Adrenal gland (tissue), 7 donors: ENCODE measurements around a stretch of chr3.

DNA sequence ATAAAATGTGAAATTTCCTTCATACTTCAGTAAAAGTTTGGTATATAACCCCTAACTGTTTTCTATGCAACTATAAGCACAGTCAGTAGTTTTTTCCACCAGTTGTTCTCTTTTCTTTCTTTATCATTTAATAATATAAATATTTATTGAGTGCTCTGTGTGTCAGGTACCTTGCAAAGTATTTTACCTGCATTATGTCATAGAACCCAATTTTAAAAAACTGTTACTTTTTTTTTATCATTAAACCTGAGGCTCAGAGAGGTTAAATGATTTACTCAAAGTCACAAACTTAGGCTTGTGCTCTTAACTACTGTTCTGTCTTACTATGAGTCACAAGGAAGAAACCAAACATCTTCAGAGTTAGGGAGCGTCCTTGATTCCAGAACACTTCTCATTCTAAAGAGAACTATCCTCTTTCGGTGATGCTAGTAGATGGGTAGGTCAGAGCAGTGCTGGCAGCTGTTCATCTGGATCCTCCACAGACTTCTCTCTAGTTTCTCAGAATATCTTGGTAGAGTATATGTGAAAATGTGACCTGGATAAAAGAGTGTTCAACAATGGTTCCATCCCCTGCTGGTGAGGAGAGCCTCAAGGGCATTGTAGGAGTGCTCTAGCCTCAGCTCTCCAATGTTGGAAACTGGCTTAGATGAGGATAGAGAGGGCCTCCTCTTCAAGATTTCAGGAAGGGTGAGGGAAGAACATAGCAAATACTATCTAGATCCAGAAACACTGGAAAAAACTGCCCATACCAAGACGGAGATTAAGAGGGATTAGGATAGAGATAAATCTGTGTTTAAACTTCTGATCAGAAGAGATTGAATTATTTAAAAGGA is 3.3 kb downstream of the ARL6IP5 start:
- PRO-cap, 3 experiments: peak in 1 of 3 experiments; most common plus-strand start position 428 of the sequence (in 1); most common minus-strand start position 325 of the sequence (in 1)
- RAMPAGE, long total RNA, 4 experiments: no peak in any of the 4 experiments
- RRBS: no CpG with 5 or more reads among the region's 3 CpGs

GRCh38 chr3:69198292-69198707 is 75.9 kb upstream of the LMOD3 start:
- PRO-cap, 3 experiments: no peak in any of the 3 experiments
- RAMPAGE, long total RNA, 4 experiments: no peak in any of the 4 experiments
- RRBS: no CpG with 5 or more reads among the region's 5 CpGs

DNA sequence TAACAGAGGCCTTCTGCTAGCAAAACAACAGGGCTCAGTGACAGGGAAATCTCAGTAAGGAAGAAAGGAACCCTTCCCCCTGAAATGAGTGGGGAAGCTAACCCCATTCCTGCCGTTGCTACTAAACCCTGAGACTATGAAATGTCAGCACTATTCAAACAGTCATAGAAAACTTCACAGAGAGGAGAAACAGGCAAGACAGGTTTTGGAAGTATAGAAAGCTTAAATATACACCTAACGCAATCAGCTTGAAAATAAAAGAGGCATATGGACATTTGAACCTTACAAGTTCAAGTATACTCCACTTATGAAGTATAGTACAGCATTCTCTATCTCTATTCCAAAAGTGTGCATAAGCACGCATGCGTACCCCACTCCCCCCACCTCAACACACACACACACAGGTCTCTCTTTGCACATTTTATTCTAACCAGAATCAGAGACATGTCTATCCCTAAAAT is 17.6 kb upstream of the FRMD4B start:
- PRO-cap, 3 experiments: no peak in any of the 3 experiments
- RAMPAGE, long total RNA, 4 experiments: no peak in any of the 4 experiments
- RRBS: no CpG with 5 or more reads among the region's 4 CpGs

GRCh38 chr3:69444881-69445531 is 59.1 kb upstream of the FRMD4B start:
- PRO-cap, 3 experiments: no peak in any of the 3 experiments
- RAMPAGE, long total RNA, 4 experiments: no peak in any of the 4 experiments
- RRBS: no CpG with 5 or more reads among the region's 13 CpGs

DNA sequence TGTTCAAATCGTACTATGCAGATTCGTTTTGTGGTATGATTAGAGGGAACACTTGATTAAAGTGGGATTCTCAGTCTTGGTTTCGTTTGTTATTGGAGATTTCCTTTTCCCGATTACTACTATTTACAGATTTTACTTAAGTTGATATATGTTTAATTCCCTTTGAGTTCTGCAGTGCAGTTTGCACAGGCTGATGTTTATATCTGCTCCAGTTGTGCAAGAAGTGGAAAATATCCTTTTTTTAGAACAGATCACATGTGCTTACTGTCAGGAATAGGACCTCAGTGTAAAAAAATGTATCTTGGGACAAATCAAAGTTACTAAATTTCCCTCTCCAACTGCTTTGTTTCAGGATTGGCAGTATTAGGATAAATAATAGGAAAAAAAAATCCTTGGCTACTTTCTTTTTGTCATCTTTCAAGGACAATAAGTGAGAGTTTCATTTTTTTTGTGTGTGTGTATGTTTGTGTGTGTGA is 6.8 kb downstream of the MITF start:
- PRO-cap, 3 experiments: no peak in any of the 3 experiments
- RAMPAGE, long total RNA, 4 experiments: no peak in any of the 4 experiments
- RRBS: no CpG with 5 or more reads among the region's 4 CpGs

DNA sequence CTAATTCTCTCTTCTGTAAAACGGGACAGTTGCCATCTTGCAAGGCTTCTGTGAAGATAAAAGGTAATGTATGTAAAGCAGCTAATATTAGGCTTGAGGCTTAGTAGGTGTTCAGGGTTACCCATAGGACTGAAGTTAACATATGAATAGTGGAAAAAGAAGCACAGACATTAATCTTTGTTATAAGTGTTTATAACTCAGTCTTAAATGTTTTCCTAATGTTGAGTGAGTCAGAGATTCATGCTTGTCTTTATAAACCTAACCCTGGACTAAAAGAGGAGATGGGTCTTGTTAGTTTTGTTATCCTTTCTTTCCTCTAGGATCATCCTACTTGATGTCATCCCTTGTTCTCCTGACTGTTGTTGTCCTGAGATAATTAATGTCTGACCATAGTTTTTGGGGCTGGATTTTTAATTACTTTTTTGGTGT is 8.2 kb downstream of the MITF start:
- PRO-cap, 3 experiments: no peak in any of the 3 experiments
- RAMPAGE, long total RNA, 4 experiments: no peak in any of the 4 experiments
- RRBS: no CpG with 5 or more reads among the region's 1 CpG

DNA sequence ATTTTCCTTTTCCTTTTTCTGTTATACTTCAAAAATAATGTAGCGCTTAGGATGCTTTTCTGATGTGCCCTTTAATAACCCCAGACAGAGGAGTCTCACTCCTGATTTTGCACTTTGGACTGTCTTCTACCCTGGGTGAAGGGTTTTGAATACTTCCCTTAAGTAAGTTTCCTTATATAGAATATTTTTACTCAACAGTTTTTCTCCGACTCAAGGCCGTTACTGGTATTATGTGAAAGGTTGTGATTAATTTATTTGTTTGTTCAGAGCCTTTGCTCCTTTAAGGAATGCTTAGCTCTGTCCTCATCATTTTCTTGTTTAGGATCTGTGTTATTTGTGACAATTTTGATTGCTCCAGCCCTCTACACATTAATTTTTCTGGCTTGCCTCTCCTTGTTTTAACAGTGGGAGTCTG is 25.3 kb downstream of the MITF start:
- PRO-cap, 3 experiments: no peak in any of the 3 experiments
- RAMPAGE, long total RNA, 4 experiments: no peak in any of the 4 experiments
- RRBS: no CpG with 5 or more reads among the region's 3 CpGs

DNA sequence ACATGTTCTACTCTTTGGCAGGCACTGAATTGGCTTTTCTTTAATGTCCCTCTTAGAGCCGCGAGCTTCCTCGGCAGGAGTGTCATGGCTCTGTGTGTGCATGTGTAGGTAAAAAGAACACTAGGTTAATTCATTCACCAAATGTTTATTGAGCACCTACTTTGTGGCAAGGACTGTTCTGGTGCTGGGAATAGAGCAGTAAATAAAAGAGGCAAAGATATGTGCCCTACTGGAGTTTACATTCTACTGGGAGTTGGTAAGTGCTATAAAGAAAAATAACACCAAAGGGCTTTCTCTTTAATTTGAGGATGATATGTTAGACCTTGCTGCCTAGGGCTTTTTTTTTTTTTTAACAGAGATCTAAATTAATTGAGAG is 106.5 kb downstream of the MITF start:
- PRO-cap, 3 experiments: no peak in any of the 3 experiments
- RAMPAGE, long total RNA, 4 experiments: no peak in any of the 4 experiments
- RRBS: no CpG with 5 or more reads among the region's 3 CpGs

GRCh38 chr3:70290300-70290845 is 22.1 kb downstream of the MDFIC2 start:
- PRO-cap, 3 experiments: no peak in any of the 3 experiments
- RAMPAGE, long total RNA, 4 experiments: no peak in any of the 4 experiments
- RRBS: no CpG with 5 or more reads among the region's 19 CpGs

GRCh38 chr3:70980946-70981503 is 602.5 kb downstream of the FOXP1 start:
- PRO-cap, 3 experiments: no peak in any of the 3 experiments
- RAMPAGE, long total RNA, 4 experiments: no peak in any of the 4 experiments
- RRBS: no CpG with 5 or more reads among the region's 7 CpGs

DNA sequence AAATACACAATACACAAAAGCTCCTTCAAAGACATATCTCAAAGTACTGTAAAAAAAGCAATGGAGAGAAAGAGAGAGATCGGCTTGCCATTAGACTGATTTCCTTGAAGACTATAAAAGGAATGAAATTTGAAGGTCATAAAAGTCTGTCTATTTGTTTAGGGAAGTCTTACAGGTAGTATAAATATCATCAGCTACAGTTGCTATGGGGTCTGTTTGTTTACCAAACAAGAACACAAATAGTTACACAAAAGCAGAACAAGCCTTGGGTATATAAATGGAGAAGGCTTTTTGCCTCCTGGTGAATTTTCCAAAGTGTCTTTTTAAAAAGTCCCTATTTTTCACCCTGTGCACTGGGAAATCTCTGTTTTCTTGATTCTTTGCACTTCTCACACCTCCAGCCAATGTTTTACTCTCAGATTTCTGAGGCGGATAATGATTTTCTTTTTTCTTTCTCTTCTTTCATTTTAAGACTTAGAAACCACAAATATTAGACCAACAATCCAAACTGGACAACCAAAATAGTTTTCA is 552.3 kb downstream of the FOXP1 start:
- PRO-cap, 3 experiments: no peak in any of the 3 experiments
- RAMPAGE, long total RNA, 4 experiments: no peak in any of the 4 experiments
- RRBS: no CpG with 5 or more reads among the region's 2 CpGs

- PRO-cap, 3 experiments: no peak in any of the 3 experiments
- RAMPAGE, long total RNA, 4 experiments: no peak in any of the 4 experiments
- RRBS: 88% methylated on average over 5 of the region's 18 CpGs
These were observed 551.5 kb downstream of the FOXP1 start for GRCh38 chr3:71031712-71032722.

DNA sequence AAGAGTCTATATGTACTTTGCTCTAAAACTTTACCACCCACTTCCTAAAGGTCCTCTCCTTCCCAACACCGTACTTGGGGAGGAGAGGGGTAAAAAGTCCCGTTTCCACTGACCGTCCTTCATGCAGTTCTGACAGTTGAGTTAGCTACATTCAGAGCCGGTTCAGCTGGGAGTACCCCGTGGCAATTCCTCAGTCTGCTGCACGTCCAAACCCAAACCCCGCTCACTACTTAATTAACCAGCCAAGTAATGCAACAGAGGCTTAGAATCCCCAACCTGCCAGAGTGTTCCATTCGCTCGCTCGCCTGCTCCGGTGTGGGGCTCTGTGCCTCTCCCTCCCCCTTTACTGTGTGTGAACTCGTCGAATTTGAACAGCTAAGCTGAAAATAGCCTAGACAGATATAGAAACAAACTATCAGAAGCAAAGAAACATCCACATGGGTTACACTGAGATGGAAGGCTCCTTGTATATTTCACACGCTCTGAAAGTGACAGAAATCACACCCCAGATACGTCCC is 519.6 kb downstream of the FOXP1 start:
- PRO-cap, 3 experiments: peak in 2 of 3 experiments; most common plus-strand start position 40 of the sequence (in 2); most common minus-strand start position 131 of the sequence (in 1)
- RAMPAGE, long total RNA, 4 experiments: no peak in any of the 4 experiments
- RRBS: no CpG with 5 or more reads among the region's 15 CpGs

- PRO-cap, 3 experiments: no peak in any of the 3 experiments
- RAMPAGE, long total RNA, 4 experiments: no peak in any of the 4 experiments
- RRBS: no CpG with 5 or more reads among the region's 2 CpGs
These were observed 429.9 kb downstream of the FOXP1 start for GRCh38 chr3:71153684-71154007.

GRCh38 chr3:71168222-71168851 is 415.2 kb downstream of the FOXP1 start:
- PRO-cap, 3 experiments: no peak in any of the 3 experiments
- RAMPAGE, long total RNA, 4 experiments: no peak in any of the 4 experiments
- RRBS: no CpG with 5 or more reads among the region's 4 CpGs

DNA sequence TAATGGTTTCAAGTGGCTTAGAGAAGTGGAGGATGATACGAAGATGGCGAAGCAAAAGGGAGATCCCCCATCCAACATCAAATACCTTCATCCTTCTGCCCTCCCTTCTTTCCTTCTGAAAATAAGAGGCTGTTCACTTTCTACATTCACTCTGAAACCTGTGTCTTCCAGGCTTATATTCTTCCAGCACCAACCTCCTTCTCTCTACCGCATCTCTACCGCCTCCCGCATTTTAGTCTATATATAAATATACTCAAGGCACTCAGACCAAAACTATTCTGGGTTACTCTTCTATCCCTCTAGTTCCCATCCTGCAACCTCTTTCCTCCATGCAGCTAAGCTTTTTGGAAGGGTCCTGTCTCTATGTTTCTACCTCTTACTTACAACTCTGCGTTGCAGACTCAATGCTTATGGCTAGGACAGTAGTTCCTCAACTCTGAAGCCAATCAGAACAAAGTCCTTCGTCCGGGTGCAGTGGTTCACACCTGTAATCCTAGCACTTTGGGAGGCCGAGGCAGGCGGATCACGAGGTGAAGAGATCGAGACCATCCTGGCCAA is 362.0 kb downstream of the FOXP1 start:
- PRO-cap, 3 experiments: no peak in any of the 3 experiments
- RAMPAGE, long total RNA, 4 experiments: no peak in any of the 4 experiments
- RRBS: no CpG with 5 or more reads among the region's 12 CpGs

- PRO-cap, 3 experiments: no peak in any of the 3 experiments
- RAMPAGE, long total RNA, 4 experiments: no peak in any of the 4 experiments
- RRBS: no CpG with 5 or more reads among the region's 9 CpGs
These were observed 340.2 kb downstream of the FOXP1 start for GRCh38 chr3:71243268-71243803.

- PRO-cap, 3 experiments: no peak in any of the 3 experiments
- RAMPAGE, long total RNA, 4 experiments: no peak in any of the 4 experiments
- RRBS: no CpG with 5 or more reads among the region's 3 CpGs
These were observed 334.4 kb downstream of the FOXP1 start for GRCh38 chr3:71249096-71249634.

DNA sequence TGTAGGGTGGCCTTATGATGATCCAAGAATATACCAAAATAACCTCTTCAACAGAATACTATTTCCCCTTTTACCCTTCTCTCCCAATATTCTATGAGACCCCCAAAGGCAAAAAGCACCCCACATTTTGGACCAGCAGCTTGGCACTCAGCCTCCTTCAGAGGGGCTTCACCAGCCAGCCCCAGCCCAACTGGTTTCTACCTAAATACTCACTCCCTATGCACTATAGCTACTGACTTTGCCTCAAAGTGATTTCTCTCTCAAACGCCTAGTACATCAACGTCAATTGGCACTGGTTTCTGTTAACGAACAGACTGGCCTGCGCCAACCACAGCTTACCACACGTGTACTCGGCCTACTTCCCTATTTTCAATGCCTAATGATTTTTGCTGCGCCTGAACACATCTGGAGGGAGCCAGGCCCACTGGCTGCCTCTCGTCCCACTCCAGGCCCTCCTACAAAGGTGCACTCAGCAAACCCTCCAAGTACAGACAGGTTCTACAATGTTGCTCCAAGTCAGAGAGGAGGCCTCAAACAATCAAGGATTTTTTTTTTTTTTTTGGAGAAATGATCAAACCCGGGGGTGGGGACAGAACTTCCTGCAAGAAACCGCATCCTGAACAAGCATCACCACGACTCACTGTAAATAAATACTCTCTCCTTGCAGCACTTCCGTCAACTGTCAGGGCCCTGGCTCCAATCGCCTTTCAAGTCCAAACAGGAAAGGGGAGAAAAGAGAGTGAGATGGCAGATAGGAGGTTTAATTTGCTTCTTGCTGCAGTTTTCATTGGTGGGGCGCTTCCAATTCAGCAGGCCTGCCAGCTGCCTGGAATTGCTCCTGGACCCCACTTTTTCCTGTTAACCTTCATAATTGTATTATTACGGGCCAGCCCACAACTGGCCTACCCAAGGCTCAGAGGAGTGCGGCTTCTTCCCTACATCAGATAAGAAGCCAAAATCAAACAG is 139.4 kb downstream of the FOXP1 start:
- PRO-cap, 3 experiments: peak in 2 of 3 experiments; most common plus-strand start position 720 of the sequence (in 1); most common minus-strand start position 192 of the sequence (in 1)
- RAMPAGE, long total RNA, 4 experiments: no peak in any of the 4 experiments
- RRBS: no CpG with 5 or more reads among the region's 16 CpGs

DNA sequence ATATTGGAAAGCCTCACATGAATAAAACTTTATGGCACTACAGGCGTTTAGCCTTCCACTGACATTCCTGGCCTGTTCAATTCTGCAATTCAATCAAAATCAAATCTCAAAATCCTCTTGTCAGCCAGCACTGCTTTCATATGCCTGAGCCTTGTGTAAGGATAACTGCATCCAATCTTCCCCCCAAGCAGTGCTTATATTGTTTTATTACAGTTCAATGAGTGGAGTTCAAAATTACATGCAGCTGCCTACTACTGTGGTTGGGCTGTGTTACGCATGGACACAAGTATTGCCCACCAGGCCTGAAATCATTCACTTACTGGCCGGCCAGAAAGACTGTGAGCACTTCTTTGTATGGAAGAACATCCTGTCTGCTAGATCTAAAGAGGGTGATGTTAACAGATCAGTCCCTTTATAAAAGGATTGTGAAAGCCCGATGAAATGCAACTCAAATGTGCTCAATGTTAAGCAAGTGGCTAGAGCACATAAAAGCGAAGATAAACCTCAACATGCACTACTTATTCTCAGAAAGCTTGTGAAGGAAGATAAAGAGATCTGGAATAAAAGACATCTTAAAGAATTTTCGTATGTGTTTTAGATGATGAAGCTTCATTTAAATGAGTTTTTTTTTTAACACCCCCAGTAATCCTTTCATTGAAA is 132.5 kb downstream of the FOXP1 start:
- PRO-cap, 3 experiments: no peak in any of the 3 experiments
- RAMPAGE, long total RNA, 4 experiments: no peak in any of the 4 experiments
- RRBS: no CpG with 5 or more reads among the region's 6 CpGs